Liver (tissue), 9 donors: ENCODE data around the gene PCDH15.

- PRO-cap, 5 experiments = no peak in any of the 5 experiments
- RAMPAGE, long total RNA, 2 experiments = no peak in any of the 2 experiments
- RRBS = no CpG with 5 or more reads among the region's 3 CpGs
These were observed 112.3 kb downstream of the SGMS1 start for GRCh38 chr10:50511249-50512029.

- PRO-cap, 5 experiments = peak in 1 of 5 experiments; most common plus-strand start chr10:50517906 (in 1)
- RAMPAGE, long total RNA, 2 experiments = no peak in any of the 2 experiments
- RRBS = no CpG with 5 or more reads among the region's 3 CpGs
These were observed 106.0 kb downstream of the SGMS1 start for GRCh38 chr10:50517625-50518198.

- PRO-cap, 5 experiments = no peak in any of the 5 experiments
- RAMPAGE, long total RNA, 2 experiments = no peak in any of the 2 experiments
These were observed 11.4 kb upstream of the SGMS1 start for GRCh38 chr10:50635152-50635463.

DNA sequence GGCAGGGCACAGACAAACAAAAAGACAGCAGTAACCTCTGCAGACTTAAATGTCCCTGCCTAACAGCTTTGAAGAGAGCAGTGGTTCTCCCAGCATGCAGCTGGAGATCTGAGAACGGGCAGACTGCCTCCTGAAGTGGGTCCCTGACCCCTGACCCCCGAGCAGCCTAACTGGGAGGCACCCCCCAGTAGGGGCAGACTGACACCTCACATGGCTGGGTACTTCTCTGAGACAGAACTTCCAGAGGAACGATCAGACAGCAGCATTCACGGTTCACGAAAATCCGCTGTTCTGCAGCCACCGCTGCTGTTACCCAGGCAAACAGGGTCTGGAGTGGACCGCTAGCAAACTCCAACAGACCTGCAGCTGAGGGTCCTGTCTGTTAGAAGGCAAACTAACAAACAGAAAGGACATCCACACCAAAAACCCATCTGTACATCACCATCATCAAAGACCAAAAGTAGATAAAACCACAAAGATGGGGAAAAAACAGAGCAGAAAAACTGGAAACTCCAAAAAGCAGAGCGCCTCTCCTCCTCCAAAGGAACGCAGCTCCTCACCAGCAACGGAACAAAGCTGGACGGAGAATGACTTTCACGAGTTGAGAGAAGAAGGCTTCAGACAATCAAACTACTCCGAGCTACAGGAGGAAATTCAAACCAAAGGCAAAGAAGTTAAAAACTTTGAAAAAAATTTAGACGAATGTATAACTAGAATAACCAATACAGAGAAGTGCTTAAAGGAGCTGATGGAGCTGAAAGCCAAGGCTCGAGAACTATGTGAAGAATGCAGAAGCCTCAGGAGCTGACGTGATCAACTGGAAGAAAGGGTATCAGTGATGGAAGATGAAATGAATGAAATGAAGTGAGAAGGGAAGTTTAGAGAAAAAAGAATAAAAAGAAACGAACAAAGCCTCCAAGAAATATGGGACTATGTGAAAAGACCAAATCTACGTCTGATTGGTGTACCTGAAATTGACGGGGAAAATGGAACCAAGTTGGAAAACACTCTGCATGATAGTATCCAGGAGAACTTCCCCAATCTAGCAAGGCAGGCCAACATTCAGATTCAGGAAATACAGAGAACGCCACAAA lies 90.0 kb downstream of the PRKG1 start:
- PRO-cap, 5 experiments = no peak in any of the 5 experiments
- RAMPAGE, long total RNA, 2 experiments = no peak in any of the 2 experiments
- RRBS = no CpG with 5 or more reads among the region's 21 CpGs

GRCh38 chr10:51472258-51472812 lies 227.1 kb downstream of the CSTF2T start:
- PRO-cap, 5 experiments = no peak in any of the 5 experiments
- RAMPAGE, long total RNA, 2 experiments = no peak in any of the 2 experiments
- RRBS = no CpG with 5 or more reads among the region's 1 CpG

GRCh38 chr10:51487071-51487627 lies 212.2 kb downstream of the CSTF2T start:
- PRO-cap, 5 experiments = no peak in any of the 5 experiments
- RAMPAGE, long total RNA, 2 experiments = no peak in any of the 2 experiments
- RRBS = no CpG with 5 or more reads among the region's 3 CpGs

- PRO-cap, 5 experiments = no peak in any of the 5 experiments
- RAMPAGE, long total RNA, 2 experiments = no peak in any of the 2 experiments
- RRBS = no CpG with 5 or more reads among the region's 8 CpGs
These were observed 186.0 kb upstream of the DKK1 start for GRCh38 chr10:52127969-52128649.

GRCh38 chr10:52313129-52313706 lies 863 bp upstream of the DKK1 start:
- PRO-cap, 5 experiments = no peak in any of the 5 experiments
- RAMPAGE, long total RNA, 2 experiments = no peak in any of the 2 experiments
- RRBS = 6% methylated on average over 5 of the region's 23 CpGs

- PRO-cap, 5 experiments = peak in 3 of 5 experiments; most common plus-strand start chr10:52763517 (in 3); most common minus-strand start chr10:52763386 (in 2)
- RAMPAGE, long total RNA, 2 experiments = no peak in any of the 2 experiments
- RRBS = no CpG with 5 or more reads among the region's 3 CpGs
These were observed 9.4 kb downstream of the MBL2 start for GRCh38 chr10:52763163-52763692.

DNA sequence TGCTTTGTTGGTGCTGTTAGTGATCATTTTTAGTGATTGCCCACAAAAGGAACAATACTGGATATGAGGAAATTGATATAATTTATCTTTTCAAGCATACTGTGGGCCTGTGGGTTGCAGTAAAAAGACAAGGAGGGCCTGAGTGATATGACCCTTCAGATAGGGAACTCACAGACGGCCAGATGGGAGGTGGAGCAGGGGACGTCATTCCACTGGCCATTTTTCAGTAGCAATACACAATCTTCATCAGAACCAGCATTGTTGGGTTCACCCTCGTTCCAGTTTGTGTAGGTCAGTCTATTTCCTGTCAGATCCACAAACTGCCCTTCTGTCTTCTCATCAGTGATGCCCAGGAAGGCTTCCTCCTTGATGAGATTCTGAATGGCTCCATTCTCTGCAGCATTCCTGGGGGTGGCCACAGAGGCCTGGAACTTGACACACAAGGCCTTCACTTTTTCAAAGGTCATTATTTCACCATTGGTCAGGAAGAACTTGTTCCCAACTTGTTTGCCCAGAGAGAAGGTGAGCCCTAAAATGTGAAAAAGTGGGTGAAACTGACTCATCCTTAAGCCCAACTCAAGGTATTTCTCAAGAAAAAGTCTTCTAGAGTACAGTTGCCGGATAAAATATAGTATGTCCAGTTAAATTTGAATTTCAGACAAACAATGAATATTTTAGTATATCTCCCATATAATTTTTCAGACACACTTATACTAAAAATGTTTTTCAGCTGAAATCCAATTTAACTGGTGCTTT lies 4.4 kb downstream of the MBL2 start:
- PRO-cap, 5 experiments = peak in 5 of 5 experiments; most common plus-strand start position 295 of the sequence (in 4); most common minus-strand start position 129 of the sequence (in 5)
- RAMPAGE, long total RNA, 2 experiments = start-site peak on the minus strand in 1 of 2 experiments, centred at position 407 of the sequence, 98 reads per replicate
- RRBS = no CpG with 5 or more reads among the region's 4 CpGs

DNA sequence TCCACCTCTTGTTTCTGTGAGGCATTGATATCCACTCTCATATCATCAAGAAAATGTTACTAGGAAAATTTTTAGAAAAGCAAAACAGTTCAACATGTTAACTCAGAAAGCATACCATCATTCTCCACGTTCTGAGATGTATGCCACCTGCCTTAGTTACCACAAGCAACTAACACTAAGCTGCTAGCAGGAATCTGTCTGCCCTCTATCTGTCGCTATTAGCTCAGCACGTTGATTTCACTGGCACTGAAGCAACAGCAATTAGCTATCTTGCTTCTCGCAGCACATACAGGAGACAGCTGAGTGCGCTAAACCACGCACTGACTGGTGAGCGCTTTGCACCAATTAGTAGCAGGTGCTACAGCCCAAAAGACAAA lies at the start of gene PCDH15:
Gene PCDH15, minus strand, starts transcription at position 174 of the 377 bp plus-strand sequence.
- PRO-cap, 5 experiments = no peak in any of the 5 experiments
- RAMPAGE, long total RNA, 2 experiments = no peak in any of the 2 experiments
- RRBS = no CpG with 5 or more reads among the region's 7 CpGs

DNA sequence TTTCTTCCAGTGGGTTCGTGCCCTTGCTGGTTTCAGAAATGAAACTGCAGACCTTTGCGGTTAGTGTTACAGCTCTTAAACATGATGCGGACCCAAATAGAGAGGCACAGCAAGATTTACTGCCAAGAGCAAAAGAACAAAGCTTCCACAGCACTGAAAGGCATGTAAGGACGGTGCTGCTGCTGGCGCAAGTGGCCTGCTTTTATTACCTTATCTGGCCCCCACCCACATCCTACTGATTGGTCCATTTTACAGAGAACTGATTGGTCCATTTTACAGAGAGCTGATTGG lies 931.3 kb downstream of the IPMK start:
- PRO-cap, 5 experiments = no peak in any of the 5 experiments
- RAMPAGE, long total RNA, 2 experiments = no peak in any of the 2 experiments
- RRBS = no CpG with 5 or more reads among the region's 5 CpGs

- PRO-cap, 5 experiments = no peak in any of the 5 experiments
- RAMPAGE, long total RNA, 2 experiments = no peak in any of the 2 experiments
These were observed 215.2 kb downstream of the IPMK start for GRCh38 chr10:58052530-58052823.

DNA sequence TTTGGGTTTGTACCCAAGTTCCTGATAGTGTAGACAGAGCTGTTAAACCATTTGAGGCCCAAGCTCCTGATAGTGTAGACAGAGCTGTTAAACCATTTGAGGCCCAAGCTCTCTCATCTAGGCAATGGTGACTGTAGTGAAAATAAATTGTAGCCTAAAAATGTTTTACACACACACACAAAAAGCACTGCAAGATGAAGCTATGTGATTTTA lies 84.1 kb downstream of the IPMK start:
- PRO-cap, 5 experiments = no peak in any of the 5 experiments
- RAMPAGE, long total RNA, 2 experiments = no peak in any of the 2 experiments

DNA sequence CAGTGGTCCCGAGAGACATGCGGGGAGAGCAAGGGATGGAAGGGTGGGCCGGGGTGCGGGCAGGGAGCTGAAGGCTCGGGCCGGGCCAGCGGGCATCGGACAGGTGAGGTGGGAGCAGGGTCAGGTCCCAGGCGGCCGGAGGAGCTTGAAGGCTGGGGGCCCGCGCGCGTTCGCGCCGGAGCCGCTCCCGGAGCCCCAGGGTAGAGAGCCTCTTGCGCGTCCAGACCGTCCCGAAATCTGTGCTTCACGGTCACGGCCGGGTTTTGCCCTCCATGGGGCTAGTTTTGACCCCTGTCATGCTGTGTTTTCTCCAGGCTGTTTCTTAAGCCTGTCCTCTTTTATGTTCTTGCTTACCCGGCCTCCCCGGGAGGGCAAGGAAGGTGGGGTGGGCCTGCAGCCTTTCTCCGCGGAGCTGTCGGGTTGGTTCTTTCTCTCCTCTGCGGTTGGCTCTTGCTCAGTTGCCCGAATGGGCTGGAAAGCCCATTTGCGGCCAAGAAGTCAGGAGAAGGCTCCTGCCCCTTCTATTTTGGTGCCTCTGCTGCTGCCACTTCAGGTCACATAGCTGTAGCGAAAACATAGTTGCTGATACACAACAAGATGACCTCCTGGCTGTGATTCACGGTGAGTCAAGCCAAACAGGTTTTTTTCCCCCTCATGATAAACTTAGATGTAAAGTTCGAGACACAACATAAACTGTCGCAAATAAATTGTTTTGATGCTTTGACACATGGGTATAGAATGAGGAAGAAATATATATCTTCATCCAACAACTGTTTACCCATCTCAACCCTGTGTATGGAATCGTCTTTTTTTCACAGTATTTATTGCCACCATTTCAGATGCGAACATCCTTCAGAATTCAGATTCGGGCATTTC lies 720 bp downstream of the UBE2D1 start:
- PRO-cap, 5 experiments = peak in 4 of 5 experiments; most common minus-strand start position 452 of the sequence (in 3)
- RAMPAGE, long total RNA, 2 experiments = no peak in any of the 2 experiments
- RRBS = 1% methylated on average over 17 of the region's 41 CpGs

- PRO-cap, 5 experiments = no peak in any of the 5 experiments
- RAMPAGE, long total RNA, 2 experiments = no peak in any of the 2 experiments
- RRBS = no CpG with 5 or more reads among the region's 5 CpGs
These were observed 1.1 kb upstream of the TFAM start for GRCh38 chr10:58384002-58384583.

- PRO-cap, 5 experiments = no peak in any of the 5 experiments
- RAMPAGE, long total RNA, 2 experiments = no peak in any of the 2 experiments
- RRBS = no CpG with 5 or more reads among the region's 14 CpGs
These were observed 604 bp downstream of the TFAM start for GRCh38 chr10:58385818-58386209.

- PRO-cap, 5 experiments = no peak in any of the 5 experiments
- RAMPAGE, long total RNA, 2 experiments = no peak in any of the 2 experiments
- RRBS = no CpG with 5 or more reads among the region's 21 CpGs
These were observed 848 bp upstream of the BICC1 start for GRCh38 chr10:58511688-58512359.

DNA sequence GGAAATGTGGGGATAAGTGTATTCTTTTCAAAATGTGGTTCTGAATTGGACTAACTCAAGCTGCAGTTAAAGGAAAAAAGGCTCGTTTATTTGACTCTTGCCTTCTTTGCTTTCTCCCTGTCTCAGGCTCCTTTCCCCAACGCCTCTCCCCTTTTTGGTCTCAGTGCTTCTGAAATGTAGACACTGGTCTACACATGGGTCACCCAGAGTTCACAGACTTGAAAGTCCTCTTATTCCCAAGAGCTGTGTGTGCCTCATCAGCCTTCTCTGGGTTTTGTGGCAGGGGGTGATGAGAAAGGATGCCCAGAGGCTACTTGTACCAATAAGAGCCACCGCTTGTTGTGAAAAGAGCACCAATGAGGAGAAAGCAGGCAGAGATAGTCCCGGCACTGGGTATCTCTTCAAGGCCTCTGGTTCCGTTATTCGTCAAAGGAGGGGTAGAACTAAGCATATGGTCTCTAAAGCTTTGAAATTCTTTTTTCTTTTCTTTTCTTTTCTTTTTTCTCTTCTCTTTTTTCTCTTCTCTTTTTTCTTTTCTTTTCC lies 125.8 kb downstream of the BICC1 start:
- PRO-cap, 5 experiments = no peak in any of the 5 experiments
- RAMPAGE, long total RNA, 2 experiments = no peak in any of the 2 experiments
- RRBS = no CpG with 5 or more reads among the region's 6 CpGs

DNA sequence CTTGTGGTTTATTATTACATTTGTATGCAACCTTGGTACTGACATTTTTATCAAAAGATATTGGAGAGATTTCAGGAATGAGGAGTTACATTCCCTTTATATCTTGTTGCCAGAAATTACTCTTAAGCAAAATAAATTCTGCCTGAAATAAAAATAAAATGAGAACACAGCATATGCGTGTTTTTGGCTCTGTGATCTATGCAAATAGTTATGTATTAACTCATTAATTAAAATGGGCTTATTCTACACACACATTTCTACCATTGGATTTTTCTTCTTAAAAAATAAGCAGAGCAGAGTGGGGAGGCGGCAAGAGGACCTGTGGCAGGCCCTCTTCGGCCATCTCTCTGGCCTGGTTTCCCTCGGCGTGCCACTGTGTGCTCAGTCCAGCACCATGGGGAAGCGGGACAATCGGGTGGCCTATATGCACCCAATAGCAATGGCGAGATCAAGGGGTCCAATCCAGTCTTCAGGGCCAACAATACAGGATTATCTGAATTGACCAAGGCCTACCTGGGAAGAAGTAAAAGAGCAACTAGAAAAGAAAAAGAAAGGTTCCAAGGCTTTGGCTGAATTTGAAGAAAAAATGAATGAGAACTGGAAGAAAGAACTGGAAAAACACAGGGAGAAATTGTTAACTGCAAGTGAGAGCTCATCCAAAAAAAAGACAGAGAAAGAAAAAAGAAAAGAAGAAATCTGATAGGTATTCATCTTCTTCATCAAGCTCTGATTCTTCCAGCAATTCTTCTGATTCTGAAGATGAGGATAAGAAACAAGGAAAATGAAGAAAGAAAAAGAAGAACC lies 202.7 kb downstream of the BICC1 start:
- PRO-cap, 5 experiments = peak in 1 of 5 experiments; most common plus-strand start position 297 of the sequence (in 1)
- RAMPAGE, long total RNA, 2 experiments = no peak in any of the 2 experiments
- RRBS = no CpG with 5 or more reads among the region's 8 CpGs